ENCODE measurements around a stretch of chr5.

DNA sequence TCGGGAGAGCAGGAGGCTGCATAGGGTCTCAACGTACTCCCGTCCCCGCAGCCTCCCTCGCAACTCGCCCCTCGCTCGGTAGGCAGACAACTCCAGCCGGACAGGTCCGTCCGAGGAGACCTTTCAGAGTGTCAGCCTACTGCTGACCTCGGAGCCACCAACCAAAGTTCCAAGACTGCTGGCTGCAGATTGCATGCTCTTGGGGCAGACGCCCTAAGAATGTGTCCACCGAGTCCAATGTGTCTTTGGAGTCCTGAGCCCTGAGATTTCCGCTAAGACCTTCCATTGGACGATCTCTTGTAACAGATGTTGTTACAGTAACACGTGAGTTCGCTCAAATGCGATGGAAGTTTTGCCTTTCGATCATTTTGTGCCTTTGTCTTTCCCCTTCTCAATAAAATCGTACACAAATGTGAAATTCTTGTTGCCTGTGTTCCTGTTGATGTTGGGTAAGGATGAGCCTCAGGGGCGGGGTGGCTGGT lies 5.9 kb downstream of the ANXA2R start:
- RRBS = no CpG with 5 or more reads among the region's 22 CpGs

- RRBS = no CpG with 5 or more reads among the region's 89 CpGs
Measured at GRCh38 chr5:43042426-43043616, 2.7 kb upstream of the ANXA2R start.

DNA sequence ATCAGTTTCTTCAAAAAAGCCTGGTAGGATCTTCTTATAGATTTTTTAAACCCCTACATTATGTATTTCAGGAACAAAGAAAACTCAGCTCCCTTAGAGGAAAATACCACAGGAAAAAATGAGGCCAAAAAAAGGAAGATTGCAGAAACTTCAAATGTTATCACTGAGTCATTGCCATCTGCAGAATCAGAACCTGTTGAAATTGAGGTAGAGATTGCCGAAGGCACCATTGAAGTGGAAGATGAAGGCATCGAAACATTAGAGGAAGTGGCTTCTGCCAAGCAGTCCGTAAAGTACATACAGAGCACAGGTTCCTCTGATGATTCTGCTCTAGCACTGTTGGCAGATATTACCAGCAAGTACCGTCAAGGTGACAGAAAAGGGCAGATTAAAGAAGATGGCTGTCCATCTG lies 30.8 kb upstream of the NIM1K start:
- RRBS = no CpG with 5 or more reads among the region's 4 CpGs

DNA sequence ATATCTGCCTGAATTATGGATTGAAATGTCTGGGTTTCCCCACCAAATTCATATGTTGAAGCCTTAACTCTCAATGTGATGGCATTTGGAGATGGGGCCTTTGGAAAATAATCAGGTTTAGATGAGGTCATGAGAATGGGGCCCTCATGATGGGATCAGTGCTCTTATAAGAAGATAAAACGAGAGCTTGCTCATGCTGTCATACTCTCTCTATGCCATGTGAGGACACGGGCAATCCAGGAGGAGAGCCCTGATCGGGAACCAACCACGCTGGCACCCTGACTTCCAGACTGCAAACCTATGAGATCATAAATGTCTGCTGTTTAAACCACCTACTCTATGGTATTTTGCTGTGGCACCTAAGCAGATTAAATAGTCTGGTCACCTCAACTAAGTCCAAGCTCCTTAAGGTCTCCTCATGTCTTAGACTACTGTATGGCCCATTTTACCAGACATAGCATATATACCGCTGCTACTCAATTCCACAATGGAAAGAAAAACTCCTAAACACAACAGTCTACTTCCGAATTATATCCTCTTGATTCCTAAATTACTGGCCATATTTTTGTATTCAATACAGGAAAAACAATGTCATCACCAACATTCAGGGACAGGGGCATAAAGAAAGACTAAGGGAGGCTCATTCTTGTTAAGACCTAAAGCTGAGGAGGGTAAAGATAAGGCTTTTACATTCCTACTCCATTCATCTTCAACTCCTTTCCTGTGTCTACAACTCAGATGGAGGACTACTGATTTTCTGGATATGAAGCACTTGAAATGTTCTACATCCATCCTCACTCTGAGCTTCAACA lies 9.8 kb downstream of the HMGCS1 start:
- RRBS = no CpG with 5 or more reads among the region's 6 CpGs

- RRBS = no CpG with 5 or more reads among the region's 3 CpGs
Measured at GRCh38 chr5:43422197-43422678, 10.0 kb upstream of the CCL28 start.

DNA sequence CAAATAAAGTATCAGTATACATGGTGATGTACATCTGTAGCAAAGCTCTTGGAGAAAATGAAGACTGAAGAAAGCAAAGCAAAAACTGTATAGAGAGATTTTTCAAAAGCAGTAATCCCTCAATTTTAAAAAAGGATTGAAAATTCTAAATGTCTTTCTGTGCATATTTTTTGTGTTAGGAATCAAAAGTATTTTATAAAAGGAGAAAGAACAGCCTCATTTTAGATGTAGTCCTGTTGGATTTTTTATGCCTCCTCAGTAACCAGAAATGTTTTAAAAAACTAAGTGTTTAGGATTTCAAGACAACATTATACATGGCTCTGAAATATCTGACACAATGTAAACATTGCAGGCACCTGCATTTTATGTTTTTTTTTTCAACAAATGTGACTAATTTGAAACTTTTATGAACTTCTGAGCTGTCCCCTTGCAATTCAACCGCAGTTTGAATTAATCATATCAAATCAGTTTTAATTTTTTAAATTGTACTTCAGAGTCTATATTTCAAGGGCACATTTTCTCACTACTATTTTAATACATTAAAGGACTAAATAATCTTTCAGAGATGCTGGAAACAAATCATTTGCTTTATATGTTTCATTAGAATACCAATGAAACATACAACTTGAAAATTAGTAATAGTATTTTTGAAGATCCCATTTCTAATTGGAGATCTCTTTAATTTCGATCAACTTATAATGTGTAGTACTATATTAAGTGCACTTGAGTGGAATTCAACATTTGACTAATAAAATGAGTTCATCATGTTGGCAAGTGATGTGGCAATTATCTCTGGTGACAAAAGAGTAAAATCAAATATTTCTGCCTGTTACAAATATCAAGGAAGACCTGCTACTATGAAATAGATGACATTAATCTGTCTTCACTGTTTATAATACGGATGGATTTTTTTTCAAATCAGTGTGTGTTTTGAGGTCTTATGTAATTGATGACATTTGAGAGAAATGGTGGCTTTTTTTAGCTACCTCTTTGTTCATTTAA lies 101.8 kb downstream of the NNT start:
- RRBS = no CpG with 5 or more reads among the region's 3 CpGs

DNA sequence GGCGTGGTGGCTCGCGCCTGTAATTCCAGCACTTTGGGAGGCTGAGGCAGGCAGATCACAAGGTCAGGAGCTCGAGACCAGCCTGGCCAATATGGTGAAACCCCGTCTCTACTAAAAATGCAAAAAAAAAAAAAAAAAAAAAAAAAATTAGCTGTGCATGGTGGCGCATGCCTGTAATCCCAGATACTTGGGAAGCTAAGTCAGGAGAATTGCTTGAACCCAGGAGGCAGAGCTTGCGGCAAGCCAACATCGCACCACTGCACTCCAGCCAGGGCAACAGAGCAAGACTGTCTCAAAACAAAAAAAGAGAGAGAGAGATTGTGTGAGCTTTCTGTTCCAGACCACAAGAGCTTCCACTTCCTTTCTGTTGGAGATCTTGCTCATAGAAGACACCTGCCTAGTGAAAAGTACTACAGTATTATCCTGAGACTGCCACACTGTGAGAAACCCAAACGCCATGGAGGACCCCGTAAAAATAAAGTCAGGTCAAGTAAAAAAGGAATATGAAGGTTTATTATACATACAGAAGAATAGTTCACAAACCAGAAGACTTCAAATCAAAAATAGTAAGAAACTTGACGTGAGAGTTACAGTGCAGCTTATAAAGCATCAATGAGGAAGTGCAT lies 4.2 kb upstream of the EMB start:
- RRBS = no CpG with 5 or more reads among the region's 11 CpGs

GRCh38 chr5:50553436-50554205 lies 112.5 kb upstream of the EMB start:
- RRBS = no CpG with 5 or more reads among the region's 5 CpGs

DNA sequence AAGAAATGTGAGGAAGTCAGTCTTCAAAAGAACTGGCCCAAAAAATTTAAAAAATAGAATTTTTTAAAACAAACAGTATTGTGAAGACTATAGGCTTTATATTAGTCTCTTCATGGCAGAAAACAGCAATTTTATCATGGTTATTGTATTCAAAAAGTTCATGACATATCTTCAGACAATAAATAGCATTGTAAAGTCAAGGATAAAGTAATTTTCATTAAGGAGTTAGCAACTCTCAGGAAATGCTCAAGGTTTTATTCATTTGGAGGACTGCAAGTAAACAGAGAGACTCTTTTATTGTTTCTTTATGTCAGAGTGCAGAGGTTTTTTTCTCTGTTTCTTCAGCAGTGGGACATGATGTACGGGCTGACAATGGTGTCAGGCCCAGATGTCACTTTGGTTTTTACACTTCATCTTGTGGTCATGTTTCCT lies 72.9 kb upstream of the PARP8 start:
- RRBS = no CpG with 5 or more reads among the region's 1 CpG

DNA sequence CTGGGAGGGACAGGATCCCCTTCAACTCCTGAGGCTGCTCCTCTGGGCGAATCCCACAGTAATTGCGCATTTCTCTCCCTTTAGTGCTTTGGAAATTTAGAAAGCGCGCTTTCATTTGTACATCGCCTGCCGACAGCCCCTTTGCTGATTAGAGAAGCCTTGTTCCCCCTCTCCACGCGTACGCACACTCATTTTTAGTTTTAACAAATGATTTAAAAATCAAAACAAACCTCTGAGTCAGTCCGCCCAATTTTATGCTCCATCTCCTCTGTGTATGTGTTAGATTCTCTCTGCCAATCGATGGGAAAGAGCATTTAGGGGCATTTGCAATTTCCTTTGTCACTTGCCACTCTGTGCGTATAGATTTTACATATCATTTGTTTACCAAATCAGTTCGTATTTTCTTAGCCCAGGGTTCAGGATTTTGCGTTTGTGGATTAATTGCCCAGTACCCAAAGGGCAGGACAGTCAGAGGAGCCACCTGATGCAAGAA lies 303.6 kb downstream of the PARP8 start:
- RRBS = no CpG with 5 or more reads among the region's 14 CpGs

GRCh38 chr5:51226146-51226914 lies 156.9 kb upstream of the ISL1 start:
- RRBS = no CpG with 5 or more reads among the region's 2 CpGs

DNA sequence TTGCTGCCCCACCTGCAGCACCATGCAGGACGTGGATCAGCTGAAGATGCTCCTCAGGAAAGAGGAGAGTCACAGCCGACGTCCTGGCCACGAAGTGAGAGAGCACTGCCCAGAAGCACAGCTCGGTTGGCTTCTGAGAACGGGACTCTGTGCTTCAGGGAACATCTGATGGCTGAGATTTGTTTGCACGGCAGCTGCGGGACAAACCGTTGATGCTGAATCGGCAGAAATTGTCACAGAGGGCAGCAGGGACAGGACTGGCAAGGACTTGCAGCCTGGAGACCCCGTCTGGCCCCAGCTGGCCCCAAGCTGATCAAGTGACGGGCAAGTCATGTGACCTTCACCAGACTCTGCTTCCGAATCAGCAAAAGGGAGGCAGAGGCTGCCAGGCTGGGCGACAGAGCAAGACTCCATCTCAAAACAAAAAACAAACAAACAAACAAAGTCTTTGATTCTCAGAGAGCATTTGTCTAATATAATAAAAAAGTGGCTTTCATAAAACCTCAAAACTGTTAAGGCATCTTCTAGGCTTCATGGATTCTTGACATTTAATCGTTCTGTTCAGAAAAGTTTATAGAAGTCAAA lies 118.9 kb upstream of the ITGA1 start:
- RRBS = no CpG with 5 or more reads among the region's 15 CpGs

DNA sequence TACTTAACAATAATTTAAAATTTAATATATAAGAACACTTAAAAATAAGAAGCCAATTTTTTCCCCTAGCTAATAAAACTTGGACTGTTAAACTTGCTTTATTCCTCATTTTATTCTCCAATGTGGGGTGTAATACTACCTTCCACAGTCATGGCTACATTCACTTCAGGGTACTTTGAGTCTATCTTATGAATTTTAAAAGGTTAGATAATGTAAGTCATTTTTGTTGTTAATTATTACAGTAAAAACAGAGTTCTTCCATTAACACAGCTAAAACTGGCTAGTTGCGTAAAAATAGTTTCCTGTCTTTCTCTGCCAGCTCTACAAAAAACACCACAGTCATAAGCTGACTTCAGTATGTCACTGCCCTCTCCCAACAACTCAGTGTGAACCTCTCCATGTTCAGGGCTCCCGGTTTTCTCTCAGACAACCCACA lies 84.9 kb upstream of the ITGA1 start:
- RRBS = no CpG with 5 or more reads among the region's 2 CpGs

- RRBS = no CpG with 5 or more reads among the region's 3 CpGs
Measured at GRCh38 chr5:52777180-52777505, 10.6 kb upstream of the ITGA1 start.

DNA sequence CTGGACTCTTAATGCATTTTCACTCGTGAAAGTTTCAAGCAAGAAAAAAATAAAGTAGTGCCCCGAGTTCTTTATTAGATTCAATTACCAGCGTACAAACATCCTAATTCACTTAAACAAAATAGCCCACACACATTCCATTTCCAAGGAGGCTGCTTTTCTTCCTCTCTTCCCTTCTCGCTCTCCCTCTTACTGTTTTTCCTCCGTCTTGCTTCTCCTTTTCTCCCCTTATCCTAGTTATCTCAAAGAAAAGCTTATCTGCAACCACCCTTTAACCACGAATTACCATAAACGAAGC lies 461 bp upstream of the ITGA1 start:
- RRBS = no CpG with 5 or more reads among the region's 7 CpGs

DNA sequence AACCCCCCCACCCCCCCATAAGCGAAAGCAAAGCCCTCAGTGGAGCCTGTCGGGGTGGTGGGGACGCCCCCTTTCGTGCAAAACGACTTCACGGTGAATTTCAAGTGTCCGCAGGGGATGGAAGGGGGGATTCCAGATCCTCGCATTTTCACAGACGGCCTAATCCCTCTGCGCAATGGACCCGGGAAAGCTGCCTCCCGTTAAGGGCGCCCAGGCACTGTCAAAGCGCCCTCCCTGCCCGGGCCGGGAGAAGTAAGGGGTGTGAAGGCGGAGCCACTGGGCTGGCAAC lies 168 bp upstream of the ITGA1 start:
- RRBS = 2% methylated on average over 5 of the region's 17 CpGs

GRCh38 chr5:52798951-52799839 lies 11.5 kb downstream of the ITGA1 start:
- RRBS = no CpG with 5 or more reads among the region's 20 CpGs

DNA sequence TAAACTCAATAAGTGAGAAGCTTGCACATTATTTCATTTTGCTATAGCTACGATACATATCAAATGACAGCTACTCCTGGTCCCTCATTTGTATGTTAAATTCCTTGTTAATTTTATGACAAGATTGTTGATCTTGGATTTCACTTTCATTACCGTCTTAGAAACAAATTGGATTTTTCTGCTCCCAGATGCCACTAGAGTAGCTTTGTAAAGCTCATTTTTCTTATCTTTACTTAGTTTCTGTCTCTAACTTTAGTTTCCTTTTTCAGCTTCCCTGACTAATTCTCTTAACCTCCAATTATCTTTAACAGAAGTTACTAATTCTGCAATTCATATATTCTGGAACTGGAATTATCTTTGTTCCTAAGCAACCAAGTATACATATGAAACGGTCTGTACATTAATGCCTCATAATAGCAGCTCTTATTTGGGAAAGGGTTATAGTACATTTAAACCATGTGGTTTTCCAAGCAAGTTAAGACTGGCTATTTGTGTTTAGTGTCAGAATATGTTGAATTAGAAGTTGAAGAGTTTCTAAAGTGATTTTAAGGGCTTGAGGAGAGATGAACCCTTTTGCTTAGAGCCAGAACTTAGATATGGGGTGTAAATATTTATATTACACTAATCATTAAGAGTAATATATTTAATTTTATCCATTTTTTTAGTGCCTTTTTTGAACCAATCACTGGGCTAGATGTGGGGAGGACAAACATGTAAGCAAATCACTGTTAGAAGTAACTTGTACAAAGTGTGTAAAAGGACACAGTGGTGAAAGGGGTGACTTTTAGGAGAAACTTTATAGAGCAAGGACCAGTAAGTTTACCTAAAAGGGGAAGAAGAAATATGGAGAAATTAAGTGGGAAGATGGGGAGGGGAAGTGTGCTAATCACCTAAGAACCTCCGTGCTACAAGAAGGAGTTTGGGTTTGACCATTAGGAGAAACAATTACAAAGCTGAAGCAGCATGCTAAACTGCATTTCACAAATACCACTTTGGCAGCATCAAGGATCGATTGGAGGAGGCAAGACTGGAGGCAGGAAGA lies 16.9 kb downstream of the ITGA1 start:
- RRBS = no CpG with 5 or more reads among the region's 5 CpGs

Data from cardiac fibroblast (primary cell).